SK-N-MC (cell line): ENCODE data around the genes ASTN1 and RASAL2.

DNA sequence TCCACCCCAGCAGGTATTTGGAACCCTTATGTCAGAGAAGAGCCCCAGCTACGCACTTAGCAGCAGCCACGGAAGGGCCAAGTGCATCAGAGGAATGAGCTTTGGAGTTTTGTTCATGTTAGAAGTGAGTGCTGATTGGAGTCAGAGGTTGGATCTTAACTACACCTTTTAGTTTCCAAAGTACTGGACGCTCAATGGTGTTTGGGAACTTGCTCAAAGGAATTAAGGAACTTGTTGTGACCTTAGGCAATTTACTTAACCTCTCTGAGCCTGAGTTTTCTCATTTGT lies 231.1 kb downstream of the PAPPA2 start:
- RRBS = no CpG with 5 or more reads among the region's 3 CpGs

DNA sequence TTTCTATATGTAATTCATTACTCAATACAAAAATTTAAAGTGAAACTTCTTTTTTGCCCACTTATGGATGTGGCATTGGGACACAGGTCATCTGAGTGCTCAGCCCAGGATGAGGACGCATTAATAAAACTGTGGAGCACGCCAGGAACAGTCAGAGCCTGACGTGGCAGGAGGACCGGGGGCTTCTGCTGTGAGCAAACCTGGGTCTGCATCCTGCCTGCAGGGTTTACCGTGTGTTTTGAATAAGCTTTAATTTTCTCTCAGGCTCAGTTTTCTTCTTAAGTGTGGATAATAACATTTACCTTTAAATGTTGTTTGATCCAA lies 323.5 kb downstream of the PAPPA2 start:
- RRBS = no CpG with 5 or more reads among the region's 5 CpGs

DNA sequence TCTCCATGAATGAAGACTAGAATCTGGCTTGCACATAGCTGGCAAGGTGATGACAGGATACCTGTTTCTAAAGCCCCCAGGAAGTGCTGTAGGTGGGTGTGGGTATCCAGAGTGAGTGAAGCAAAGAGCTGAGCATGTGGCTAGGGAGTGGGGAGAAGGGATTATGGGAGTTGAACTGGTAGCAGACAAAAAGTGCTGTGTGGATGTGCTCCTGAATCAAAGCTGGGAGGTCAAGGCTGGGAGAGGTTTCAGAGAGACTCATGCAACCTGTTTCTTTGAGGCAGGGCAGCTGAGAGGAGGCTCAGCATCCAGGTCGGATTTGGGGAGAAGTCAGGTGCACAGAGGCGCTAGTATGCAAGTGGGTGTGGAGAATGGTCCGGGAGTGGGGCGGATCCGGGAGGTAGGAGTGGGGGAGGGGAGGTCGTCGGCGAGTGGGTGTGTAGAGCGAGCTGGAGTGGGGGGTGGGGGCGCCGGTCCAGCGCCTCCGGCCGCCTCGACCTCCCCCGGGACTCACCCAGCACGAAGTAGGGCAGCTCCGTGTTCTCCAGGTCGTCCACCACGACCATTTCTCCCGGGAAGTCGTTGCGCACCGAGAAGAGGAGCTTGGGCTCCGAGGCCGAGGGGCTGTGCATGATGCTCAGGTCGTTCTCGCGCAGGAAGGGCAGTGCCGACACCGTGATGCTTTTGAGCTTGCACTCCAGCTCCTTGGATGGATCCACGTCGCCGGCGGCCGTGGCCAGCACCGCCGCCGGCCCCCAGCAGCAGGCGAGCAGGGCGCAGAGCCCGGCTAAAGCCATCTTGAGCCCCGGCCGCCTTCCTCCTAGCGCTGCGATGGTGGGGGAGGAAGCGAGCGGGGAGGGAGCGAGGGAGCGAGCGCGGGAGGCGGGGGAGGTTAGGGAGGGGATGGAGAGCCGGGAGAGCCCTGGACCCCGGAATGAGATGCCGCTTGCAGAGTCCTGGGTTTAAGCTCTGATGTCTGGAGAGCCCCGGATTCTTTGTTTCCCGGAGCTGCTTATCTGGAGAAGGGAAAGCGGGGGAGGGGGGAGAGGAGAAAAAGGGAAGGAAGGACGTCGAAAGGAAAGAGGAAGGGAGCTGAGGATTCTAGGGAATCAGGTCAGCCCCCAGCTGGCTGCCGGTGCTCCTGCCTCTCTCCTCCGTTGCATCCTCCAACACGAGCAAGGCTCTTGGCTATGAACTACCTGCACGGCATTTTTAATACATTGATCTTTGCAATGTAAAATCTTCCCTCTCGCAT lies at the start of gene ASTN1:
Gene ASTN1 (minus strand): TSS at position 833 of the 1,255 bp plus-strand sequence.
- RRBS = 4% methylated on average over 23 of the region's 66 CpGs

GRCh38 chr1:177841324-177841659 lies 128.6 kb downstream of the SEC16B start:
- RRBS = no CpG with 5 or more reads among the region's 1 CpG

GRCh38 chr1:177968246-177968584 lies 1.6 kb downstream of the SEC16B start:
- RRBS = no CpG with 5 or more reads among the region's 3 CpGs

GRCh38 chr1:178000081-178000555 lies 30.3 kb upstream of the SEC16B start:
- RRBS = no CpG with 5 or more reads among the region's 4 CpGs

GRCh38 chr1:178093034-178093501 lies 836 bp upstream of the RASAL2 start:
- RRBS = no CpG with 5 or more reads among the region's 10 CpGs

GRCh38 chr1:178093502-178094152 lies at the start of gene RASAL2:
Gene RASAL2 (plus strand): TSS chr1:178094104.
- RRBS = 1% methylated on average over 34 of the region's 63 CpGs

GRCh38 chr1:178095085-178095499 lies 1.2 kb downstream of the RASAL2 start:
- RRBS = no CpG with 5 or more reads among the region's 3 CpGs

DNA sequence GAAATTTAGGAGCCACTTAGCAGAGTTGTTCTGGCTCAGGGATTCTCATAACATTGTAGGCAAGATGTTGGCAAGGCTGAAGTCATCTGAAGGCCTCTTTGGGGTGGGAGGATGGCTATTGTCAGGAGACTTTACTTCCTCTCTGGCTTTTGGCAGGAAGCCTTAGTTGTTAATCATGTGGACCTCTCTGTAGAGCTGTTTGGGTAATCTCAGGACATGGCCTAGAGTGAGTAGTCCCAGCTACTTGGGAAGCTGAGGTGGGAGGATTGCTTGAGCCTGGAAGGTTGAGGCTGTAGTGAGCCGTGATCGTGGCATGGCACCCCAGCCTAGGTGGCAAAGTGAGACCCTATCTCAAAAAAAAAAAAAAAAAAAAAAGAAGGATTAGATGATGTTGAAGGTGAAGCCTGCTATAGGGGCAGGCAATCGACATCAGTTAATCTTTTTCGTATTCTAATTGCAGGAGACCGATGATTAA lies 40.2 kb downstream of the RASAL2 start:
- RRBS = no CpG with 5 or more reads among the region's 5 CpGs

GRCh38 chr1:178320434-178320698 lies 176.4 kb downstream of the CLEC20A start:
- RRBS = no CpG with 5 or more reads among the region's 18 CpGs

- RRBS = no CpG with 5 or more reads among the region's 9 CpGs
Observed at GRCh38 chr1:178320699-178321078, 176.1 kb downstream of the CLEC20A start.

DNA sequence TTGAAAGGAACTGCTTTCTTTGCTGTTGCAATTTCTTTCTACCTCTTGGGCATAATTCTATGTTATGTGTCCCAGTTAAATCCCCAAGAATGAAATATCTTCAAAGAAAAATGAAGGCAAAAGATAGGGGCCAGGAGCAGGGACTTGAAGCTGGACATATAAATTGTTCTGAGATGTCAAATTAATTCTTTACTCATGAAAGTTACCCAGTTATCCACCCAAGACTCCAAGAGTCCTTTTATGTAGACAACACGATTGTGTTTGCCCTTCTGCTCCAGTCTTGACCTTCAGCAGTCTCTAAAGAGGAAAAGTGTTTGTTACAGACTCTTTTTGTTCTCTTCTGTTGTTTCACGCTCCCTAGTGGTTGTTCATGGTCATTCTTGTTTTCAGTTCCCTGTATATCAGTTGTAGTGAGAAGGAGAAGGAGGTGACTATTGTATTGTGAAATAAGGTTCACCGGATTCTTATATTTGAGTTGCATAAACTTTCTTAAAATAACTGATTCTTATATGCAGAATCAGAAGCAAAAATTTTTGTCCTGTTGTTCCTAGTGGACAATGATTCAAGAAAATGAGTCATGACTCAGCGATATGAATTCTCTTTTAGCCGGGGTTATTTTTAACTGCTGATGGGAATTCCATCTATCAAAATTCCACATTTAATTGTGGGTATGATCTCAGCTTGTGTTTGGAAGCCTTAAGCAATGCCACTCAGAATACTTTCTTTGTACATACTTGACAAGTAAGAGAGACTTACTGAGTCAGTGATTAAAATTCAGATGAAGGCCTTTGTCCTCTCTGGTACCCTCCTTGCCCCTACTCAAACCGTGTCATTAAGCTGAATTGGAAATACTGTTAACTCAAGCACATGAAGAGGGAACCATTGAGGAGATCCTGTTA lies 152.2 kb downstream of the CLEC20A start:
- RRBS = 77% methylated on average over 3 of the region's 6 CpGs

DNA sequence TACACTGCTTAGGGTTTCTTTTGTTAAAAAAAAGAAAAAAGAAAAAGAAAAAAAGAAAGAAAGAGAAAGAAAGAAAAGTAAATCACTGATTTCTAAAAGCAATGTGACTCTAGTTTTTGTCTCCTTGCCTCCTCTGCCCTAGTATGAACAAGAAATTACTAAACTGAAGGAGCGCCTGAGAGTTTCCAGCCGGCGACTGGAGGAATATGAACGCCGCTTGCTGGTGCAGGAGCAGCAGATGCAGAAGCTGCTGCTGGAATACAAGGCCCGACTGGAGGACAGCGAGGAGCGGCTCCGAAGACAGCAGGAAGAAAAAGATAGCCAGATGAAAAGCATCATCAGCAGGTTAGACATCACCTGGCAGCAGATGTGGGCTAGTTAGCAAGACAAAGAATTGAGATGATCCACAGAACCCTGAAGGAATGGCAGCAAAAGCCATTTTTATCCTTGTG lies 31.0 kb downstream of the CLEC20A start:
- RRBS = no CpG with 5 or more reads among the region's 9 CpGs

DNA sequence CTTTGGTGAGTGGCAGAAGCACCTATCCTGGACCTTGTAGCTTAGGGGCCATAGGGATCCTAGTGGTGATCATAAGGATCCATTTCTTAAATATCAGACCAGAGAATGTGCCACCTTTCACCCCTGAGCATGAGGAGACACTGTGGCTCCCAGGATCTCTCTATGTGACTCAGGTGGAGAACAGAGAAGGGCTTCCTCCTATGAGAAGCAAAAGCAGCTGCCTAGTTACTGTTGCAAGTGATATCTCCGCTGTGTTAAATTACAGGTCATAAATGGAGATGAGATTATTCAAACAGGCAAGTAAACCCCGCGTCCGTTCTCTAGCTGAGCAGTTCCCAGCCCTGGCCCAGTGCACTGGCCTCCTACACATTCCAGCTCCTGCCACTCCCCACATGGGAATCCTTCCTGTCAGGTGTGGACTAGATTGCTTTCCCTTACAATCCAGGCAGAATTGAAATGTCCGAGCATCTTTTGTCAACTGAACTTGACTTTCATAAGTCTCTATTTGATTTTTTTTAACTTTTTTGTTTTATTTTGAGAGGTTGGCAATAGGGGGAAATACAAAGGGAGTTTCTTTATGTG lies 26.2 kb downstream of the CLEC20A start:
- RRBS = no CpG with 5 or more reads among the region's 5 CpGs

DNA sequence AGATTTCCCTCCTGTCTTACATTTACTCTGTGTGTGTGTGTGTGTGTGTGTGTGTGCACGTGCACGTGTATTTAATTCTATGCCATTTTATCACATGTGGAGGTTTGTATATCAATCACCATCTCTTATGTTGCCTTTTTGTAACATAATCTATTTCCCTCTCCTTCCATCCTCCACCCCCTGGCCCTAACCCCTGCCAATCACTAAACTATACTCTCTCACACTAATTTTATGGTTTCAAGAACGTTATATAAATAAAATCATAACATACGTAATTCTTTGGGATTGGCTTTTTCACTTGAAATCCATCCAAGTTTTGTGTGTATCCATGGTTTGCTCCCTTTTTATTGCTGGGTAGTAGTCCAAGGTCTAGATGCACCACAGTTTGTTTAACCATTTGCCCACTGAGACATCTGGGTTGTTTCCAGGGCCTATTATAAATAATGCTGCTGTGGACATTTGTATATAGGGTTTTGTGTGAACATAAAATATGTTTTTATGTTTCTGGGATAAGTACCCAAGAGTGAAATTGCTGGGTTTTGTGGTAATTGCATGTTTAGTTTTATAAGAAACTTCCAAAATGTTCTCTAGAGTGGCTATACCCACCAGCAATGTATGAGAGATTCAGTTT lies 61.4 kb downstream of the TEX35 start:
- RRBS = no CpG with 5 or more reads among the region's 4 CpGs

DNA sequence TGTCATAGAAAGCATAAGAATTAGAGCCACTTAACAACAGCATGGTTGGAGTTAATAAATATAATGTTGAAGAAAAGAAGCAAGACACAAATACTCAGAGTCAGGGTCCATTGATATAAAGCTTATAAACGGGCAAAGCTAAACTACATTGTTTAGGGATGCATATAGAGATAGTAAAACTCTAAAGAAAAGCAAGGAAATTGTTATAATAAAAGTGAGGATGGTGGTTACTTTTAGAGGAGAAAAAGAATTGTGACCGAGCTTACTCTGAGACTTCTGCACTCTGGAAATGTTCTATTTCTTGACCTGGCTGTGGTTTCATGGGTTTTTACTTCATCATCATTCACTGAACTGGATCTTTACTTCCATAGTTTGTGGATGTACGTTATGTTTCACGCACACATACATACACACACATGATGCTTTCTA lies 64.8 kb downstream of the TEX35 start:
- RRBS = no CpG with 5 or more reads among the region's 4 CpGs

- RRBS = no CpG with 5 or more reads among the region's 8 CpGs
Observed at GRCh38 chr1:178614187-178614829, 101.4 kb downstream of the TEX35 start.

GRCh38 chr1:178919137-178920155 lies 48.6 kb upstream of the ANGPTL1 start:
- RRBS = no CpG with 5 or more reads among the region's 2 CpGs

DNA sequence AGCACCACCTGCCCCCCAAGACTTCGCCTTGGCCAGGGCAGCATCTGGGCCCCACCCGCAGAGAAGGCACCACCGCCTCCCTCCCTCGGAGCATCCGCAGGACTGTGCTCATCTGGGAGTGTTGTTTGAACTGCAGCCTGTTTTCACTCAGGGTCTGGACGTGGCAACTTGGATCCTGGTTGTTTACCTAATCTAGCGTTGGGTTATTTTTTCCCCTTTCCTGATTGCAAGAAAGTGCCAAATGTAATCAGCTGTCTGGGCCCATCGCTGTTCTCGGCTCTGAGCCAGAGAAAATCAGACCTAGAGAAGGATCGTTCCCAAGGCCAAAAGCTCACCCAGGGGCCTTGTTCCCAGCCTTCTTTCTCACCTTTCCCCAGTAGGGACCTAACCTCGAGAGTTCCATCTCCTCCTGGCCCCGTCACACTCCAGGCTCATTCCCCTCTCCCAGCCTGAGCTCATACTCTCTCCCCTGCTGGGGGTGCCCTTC lies 72.1 kb upstream of the FAM20B start:
- RRBS = no CpG with 5 or more reads among the region's 12 CpGs